Duodenum (tissue), 1 donor: ENCODE measurements around the genes NME5 and GFRA3.

GRCh38 chr5:136106533-136106732 is 26.2 kb upstream of the SMAD5 start:
- PRO-cap: no peak

- PRO-cap: no peak
These were observed 574 bp upstream of the SMAD5 start for GRCh38 chr5:136132021-136132520.

GRCh38 chr5:136811674-136812033 is 446.3 kb upstream of the TRPC7 start:
- PRO-cap: no peak

- PRO-cap: no peak
These were observed 448.7 kb downstream of the SPOCK1 start for GRCh38 chr5:137050437-137050842.

GRCh38 chr5:137072289-137072552 is 426.9 kb downstream of the SPOCK1 start:
- PRO-cap: no peak

GRCh38 chr5:137142518-137143140 is 356.5 kb downstream of the SPOCK1 start:
- PRO-cap: no peak

DNA sequence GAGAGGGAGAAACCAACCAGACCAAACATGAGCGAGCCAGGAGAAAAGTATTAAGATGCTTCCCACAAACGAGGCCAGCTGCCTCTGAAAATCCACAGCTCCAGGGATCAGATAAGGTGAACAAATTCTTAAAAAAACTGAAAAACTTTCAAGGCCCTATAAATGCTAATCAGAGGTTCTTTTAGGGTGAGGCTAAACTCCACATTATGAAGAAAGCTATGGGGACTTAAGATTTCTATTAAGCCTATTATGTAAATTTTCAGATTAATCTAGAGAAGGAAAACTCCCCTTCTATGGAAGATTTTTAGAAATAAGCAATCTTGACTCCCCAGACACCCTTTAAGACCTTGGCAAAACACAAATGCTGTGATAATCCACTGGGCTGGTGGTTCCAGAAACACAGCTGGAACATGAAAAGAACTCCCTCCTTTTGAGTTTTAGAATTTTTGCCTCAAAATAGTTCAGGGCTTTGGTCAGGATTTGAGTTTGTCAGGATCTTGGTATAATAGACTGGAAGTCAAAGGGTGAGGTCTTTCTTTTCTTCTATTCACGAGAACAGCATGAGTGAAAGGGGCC is 238.1 kb downstream of the SPOCK1 start:
- PRO-cap: no peak

- PRO-cap: no peak
These were observed 73.7 kb downstream of the SPOCK1 start for GRCh38 chr5:137425400-137425907.

DNA sequence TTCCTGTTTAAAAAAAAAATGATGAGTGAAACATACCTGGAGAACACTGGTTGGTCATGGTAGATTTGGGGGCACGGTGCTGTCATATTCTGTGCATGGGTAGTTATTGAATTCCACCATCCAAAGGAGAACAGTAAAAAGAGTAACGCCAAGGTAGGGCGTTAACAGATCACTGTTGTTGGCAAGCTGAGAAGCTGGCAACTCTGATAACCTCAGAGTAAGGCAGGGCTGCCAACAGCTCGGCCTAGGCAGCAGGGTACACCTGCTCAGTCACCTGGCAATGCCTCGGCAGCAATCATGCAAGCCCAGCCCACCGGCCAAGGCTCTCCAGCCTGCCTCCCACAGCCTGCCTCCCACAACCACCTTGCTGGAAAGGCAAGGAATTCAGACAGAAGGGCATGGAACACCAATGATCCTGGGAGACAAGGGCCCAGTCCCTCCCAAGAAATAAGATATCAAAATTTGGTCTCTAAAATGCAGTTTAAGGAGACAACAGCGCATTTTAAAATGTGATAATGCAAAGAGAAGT is 63.9 kb downstream of the KLHL3 start:
- PRO-cap: no peak

DNA sequence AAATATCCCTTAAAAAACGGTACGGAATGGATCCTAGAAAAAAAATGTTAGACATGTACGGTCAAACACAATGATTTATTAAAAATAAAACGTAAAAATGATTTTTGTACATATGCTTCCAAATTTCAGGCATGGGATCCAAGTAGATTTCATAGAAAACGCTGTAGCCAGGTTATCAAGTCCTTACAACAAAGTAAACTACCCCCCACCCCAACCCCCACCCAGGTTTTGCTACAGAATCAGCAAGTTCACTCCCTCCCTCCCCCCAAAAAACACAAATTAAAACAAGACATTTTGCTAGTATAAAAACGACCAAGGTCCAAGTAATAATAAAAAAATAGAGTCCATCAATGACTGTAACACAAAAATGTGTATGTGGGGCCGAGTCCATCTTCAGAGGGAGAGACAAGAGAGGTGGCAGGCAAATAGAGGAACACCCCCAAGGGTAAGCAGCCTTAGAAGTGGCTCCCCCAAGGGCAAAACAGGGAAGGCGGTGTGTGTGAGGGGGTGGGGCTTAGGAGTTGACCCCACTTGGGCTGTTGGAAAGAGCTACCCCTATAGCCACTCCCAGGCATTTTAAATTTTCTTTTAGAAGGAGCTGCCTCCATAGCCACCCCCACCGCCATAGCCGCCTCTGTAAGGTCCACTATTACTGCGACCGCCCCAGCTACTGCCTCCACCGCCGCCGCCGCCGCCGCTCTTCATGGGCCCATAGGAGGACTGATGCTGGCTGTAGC is 1.4 kb downstream of the HNRNPA0 start:
- PRO-cap: no peak

- PRO-cap: no peak
These were observed 29.6 kb upstream of the MYOT start for GRCh38 chr5:137838050-137838551.

DNA sequence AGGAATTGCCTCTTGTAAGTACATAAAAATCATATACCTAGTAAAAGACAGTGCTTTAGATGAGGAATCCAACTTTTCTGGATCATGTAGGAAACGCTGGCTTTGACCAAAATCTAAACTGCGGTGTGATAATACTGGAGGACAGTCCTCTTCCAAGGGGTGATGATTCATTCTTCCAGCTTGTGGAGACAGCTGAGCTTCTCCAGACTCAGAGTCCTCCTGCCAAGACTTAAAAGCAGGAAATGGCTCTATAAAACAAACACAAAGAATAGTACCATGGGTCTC is 64.8 kb downstream of the PKD2L2 start:
- PRO-cap: no peak

DNA sequence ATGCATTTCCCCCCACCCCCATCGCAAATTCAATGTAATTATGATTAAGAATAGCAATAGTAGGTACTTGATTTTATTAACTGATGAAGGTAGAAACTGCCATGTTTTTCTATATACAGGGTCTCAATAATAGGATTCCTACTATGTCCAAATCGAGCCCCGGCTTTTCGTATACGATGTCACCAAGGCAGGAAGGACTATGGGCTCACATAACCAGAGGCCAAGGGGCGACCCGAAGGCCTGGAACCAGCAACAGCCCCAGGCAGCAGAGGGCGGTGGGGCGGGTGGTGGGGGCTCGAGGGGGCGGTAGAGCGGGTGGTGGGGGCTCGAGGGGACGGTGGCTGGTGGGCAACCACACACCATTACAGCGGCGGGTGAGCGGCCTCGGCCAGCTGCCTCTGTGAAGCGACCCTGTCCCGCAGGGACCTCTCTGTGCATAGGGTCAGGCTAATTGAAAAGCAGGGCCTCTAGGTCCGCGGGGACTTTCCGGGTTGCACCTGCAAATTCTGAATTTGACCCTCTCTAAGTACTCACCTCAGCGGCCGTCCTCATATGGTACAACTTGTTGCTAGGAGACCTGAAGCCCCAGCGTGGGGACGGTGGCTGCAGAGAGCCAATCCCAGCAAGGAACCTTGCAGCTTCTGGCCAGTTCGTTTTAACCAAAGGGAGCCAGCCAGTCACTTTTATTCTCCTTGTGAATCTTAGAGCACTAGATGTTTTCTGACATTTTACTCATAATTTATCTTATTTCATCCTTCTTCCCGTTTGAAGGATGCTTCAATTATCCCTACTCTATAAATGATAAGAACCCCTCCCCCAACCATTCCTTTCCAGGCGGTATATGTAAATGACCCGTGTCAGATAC is at the start of gene NME5:
Gene NME5, minus strand, starts transcription at position 592 of the 865 bp plus-strand sequence.
- PRO-cap: no peak

DNA sequence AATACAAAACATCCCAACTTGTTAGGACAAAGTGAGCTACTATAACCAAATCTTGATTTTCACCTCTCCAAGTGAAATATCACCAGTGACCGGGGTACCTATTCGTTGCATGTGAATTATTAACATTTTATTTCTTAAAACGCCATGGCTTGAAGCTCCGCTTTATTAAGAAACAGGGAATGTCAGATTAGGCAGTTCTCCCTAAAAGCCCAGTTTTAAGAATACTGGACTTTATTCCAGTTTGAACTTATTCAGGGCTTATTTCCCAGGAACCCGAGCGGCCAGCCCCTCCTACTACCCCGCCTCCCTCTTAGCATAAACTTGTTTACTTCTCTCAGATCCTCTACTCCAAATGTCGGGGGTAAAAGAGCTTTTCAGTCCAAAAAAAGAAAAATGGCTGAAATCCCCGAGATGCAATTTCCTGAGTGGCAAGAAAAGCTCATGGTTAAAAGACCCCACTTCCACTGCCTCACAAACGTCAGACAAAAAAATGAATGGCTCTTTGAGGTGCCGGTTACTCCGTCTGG is 606 bp downstream of the BRD8 start:
- PRO-cap: no peak

- PRO-cap: no peak
These were observed at the start of gene GFRA3 for GRCh38 chr5:138274027-138274862. GFRA3 (minus strand) TSS chr5:138274621.

DNA sequence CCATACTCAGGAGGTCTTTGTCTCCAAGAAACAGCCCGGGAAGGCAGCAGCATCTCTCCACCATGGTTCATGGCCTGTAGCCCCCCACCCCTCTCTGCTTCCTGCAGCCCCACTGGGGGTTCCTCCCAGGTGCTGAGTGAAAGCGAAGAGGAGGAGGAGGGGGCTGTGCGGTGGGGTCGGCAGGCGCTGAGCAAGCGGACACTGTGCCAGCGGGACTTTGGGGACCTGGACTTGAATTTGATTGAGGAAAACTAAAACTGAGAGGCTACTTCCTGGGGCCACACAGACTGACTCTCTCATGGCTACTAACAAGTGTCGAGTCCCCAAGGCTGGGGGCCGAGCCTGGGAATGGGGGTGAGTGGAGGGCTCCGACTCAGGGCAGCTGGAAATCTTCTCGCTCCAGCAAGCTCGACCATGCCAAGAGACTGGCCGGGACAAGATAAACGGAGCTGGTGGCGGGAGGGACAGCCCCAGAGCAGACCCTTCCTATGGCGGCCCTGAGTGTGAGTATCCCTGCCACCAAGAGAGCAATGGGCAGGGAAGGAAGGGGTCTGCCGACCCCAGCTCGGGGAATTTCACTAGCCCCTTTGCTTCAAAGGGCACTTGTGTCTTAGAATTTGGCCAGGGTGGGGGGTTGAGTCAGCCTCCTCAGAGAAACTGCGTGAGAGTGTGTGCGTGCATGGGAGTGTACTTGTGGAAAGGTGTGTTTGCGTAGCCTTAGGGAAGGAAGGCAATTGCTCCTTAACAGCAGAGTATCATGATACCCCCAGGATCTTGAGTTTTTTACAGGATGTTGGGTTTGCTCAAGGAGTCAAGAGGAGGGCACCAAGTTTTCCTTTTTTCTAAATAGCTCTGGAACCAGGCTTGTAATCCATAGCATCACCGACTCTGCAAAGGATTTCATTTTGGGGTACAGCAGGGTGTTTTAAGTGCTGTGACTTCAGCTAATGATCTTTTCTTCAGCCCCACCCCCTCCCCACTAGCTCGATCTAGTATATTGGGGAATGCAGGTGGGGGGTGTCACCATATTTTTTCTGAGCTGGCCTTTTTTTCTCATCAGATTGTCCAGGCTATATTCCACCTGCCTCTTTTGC is 5.4 kb upstream of the KDM3B start:
- PRO-cap: no peak

DNA sequence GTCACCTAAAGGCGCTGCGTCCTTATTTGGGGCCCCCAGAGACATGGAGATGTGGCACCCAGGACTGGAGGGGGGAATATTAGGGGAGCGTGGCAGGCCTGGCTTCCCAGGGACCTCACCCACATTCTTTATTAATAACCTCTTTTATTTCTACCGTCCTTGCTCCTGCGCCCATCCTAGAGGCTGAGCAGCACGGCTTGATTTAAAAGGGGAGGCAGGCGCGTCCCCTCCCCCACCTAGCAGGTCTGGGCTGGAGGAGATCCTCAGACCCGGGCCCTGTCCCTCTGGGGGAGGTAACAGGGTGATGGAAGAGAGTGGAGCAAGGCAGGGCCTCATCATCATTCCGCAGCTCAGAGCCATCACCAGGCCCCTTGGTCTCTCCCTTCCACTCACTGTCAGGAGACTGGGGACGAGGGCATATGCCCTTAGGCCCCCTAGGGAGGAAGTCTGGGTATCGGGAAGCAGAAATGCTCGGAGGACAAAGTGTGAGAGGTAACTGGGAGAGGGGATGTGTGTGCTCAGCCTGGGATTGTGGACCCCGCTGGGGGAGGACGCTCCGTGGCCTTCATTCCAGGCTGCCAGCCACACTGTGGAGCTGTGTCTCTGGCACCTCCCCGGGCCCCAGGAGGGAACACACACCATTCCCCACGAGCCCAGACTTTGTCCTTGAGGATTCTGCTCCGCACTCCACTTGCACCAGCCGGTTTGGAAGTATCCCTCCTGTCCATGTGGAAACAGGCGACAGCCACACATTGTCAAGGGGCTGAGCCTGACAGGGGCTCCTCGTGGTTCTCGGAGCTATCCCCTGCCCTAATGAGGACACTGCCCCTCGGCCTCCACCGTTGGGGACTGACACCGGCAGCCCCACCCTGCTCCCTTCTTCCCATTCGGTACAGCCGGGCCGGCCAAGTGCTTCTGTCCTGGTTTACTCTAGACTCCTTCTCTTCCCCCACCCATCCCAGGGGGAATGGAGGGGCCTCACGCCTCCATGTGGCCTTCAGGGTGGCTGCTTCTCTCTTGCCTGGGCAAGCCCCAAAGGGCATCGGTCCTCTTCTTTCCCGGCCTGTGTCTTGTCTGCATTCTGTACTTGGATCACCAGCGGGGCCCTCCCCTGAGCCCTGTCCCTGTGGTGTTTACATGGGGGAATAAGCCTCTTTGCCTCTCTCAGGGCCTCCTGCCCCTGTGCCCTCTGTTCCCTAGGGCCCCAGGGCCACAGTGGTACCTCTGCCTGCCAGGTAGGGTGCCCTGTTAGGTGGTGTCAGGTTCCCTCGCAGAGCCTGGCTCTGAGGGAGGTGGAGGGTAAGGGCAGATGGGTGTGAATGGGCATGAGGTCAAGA is 946 bp downstream of the REEP2 start:
- PRO-cap: no peak

- PRO-cap: bidirectional peak, plus-strand start at chr5:138459579, minus-strand start at chr5:138459433
These were observed 6.2 kb upstream of the EGR1 start for GRCh38 chr5:138458940-138459716.

GRCh38 chr5:138463503-138464528 is 1.5 kb upstream of the EGR1 start:
- PRO-cap: bidirectional peak, plus-strand start at chr5:138464201, minus-strand start at chr5:138464089

GRCh38 chr5:138501844-138502854 is 36.9 kb downstream of the EGR1 start:
- PRO-cap: no peak